PFSK-1 (cell line): ENCODE measurements around a stretch of chr6.

DNA sequence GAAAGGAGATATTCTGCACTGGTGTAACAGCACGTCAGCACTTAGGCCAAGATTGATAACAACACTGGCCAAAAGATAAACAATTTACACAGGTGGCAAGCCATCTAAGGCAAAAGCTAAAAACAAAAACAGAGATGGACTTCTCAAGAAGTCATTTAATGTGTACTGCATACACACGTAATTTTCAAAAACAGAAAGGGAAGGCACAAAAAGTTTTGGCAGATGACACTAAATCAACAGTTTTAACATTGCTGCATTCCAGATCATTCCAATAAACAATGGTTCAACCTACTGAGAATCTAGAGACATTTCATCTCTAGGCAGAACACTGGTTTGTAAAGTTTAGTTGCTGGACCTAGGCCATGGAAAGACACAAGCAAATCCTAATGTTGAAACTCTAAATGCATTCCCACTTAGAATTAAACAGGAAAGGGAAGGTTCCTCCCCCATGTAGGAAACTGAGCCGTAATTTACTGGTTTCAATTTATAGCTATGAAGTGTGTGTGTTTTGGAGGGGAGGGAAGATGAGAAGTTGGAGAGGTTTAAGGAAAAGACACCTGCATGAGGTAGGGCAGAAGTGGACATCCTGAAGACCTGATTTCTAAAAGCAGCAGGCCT lies 1.3 kb downstream of the GCLC start:
- RRBS: no CpG with 5 or more reads among the region's 3 CpGs

GRCh38 chr6:53616845-53617446 lies 48.6 kb downstream of the KLHL31 start:
- RRBS: no CpG with 5 or more reads among the region's 5 CpGs

- RRBS: no CpG with 5 or more reads among the region's 4 CpGs
These were observed 21.0 kb upstream of the KLHL31 start for GRCh38 chr6:53686548-53687041.

GRCh38 chr6:53735036-53735389 lies 59.8 kb upstream of the LRRC1 start:
- RRBS: no CpG with 5 or more reads among the region's 4 CpGs

- RRBS: no CpG with 5 or more reads among the region's 8 CpGs
These were observed 53.3 kb upstream of the LRRC1 start for GRCh38 chr6:53741443-53741942.

DNA sequence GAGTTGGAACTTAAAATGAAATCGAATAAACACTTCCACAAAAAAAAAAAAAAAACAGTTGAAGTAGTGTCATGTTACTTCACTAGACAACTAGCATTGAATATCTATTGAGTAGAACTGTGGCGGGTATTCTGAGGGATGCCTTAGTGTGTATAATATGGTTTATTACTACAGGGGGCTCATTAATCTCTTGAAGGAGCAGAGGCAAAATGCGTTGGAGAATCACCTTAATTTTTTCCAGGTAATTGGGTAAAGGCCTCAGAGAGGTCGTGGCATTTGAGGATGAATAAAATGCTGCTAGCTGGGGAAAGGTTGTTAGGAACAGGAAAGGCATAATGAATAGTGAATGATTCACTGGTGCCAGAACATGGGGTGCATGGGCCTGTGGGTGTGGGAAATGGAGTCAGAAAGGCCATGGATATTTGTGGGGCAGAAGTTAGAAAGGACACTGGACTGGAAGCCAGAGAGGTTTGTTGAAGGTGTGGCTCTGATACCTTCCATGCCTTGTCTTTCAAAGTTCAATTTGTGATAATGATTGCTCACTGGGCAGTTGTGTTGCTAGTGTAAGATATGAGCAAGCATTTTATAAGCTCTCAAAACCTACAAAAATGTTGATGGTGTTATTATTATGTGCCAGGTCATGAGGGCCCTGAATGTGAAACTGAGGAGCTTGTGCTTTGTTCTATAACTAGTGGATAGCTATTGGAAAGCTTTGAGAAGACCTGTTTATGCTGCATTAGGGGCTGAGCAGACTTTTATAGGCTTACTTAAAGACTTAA lies 32.7 kb downstream of the LRRC1 start:
- RRBS: no CpG with 5 or more reads among the region's 4 CpGs

DNA sequence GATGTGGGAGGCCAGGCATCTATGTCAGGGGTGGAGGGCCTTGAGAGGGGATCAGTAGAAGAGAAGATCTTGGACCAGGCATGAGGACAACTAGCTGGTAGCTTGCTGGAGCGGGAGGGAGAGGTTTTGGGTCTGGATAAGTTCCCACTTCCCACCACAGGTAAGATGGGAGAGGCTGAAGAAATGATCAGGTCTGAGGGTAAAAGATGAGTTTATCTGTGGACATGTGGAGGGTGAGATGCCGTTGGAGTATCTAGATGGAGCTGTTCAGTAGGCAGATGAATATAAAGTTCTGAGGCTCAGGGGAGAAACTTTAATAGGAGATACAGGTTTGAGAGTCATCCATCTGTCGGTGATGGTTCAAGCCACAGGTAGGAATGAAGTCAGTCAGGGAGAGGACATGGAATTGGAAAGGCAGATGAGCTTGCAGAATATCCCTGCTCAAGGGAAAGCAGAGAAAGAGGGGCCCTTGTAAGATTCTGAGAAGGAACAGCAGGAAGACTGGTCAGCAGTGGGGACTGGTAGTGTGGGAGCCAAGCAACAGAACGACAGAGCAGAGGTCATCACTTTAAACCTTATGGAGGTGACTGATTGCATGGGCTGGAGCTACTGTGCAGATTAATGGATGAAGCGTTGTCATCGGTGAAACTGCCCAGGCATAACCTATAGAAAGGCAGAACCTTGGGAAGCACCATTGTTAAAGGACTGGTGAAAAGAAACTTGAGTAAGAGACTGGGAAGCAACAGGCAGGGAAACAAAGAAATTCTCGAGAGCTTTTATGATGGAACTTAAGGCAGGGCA lies 62.2 kb downstream of the LRRC1 start:
- RRBS: no CpG with 5 or more reads among the region's 7 CpGs

DNA sequence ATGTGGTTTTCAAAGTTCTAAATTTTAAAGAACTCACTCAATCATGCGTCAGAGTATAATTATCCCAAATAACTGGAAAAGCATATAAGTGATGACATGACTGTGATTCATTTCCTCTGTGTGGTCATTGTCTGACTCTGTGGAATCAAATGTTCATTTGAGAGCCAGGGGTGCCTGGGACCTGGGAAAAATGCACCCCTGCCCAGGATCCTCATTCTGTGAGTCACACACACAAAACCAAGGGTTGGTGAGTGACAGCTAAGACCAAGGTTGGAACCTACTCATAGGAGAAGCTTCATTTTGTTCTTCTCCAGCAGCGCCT lies 127.0 kb upstream of the MLIP start:
- RRBS: no CpG with 5 or more reads among the region's 2 CpGs

DNA sequence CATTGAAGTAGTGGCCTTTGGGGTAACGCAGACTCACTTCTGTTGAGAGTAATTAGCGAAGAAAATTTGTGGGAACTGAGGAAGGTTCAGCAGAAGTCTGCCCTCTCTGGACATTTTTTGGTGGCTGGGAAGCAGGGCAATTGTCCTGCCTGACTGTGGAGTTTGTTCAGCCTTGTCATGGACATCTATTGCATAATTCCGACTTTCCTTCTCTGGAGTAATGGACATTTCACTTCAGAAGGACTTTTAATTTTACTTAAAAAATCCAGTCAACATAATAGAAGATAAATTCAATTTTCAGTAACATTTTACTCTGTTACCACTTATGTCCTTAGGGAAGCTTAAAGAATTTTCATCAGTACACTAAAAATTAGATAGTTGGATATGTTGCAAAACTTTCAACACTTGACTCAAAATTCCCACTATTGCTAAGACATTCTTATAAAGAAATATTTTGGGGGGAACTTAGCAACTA lies 100.8 kb upstream of the MLIP start:
- RRBS: no CpG with 5 or more reads among the region's 3 CpGs

DNA sequence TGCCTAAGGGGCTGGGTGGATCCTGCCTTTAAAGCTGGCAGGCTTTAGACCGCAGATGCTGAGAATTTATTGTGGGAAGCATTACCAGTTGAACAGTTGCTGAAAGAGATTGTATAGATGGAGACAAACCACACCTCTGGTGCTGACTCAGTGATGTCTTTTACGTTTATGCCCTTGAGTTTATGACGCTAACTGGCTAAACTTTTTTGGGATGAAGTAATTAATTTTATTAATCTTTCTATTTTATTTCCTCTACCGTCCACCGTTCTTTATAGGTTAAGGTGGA lies 1.7 kb downstream of the FAM83B start:
- RRBS: no CpG with 5 or more reads among the region's 5 CpGs

DNA sequence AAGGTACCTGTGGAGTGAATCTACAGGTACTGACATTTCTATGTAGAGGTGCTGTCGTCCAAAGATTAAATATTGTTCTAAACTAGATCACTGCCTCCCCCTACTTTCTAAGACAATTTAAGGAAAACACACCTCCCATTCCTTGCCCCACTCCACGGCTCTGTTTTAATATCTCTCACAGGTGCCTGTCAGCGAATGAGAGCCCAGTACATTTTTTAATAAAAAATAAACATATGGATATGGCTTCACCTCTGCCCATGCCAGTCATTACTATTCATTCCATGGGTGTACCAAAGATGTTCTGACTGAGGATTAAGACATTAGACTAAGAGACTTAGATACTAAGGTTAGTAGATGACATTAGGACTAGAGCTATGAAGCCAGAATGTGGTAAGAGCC lies 57.8 kb downstream of the FAM83B start:
- RRBS: no CpG with 5 or more reads among the region's 3 CpGs

- RRBS: 64% methylated on average over 5 of the region's 9 CpGs
These were observed 49.9 kb upstream of the GFRAL start for GRCh38 chr6:55277354-55277817.

DNA sequence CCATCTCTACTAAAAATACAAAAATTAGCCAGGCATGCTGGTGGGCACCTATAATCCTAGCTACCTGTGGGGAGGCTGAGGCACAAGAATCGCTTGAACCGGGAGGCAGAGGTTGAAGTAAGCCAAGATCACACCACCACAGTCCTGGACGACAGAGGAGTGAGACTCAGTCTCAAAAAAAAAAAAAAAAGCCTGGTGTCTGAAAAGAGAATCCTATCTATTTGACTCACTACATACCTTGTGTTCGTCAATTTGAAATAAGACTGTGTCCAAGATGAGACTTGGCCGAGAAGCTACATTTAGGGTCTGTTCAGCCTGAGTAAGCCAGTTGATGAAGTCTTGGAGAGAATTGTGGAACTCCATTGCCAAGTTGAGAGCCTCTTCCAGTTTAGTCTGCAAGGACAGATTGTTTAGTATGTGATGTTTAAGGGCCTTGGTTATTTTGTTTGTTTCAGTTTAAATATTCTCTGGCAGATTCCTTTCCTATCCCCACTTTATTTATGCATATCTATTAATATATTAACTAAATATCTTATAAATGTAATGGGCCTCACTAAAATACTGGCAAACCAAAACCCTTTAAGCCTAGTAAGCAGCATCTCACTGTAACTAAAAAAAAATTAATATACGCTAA lies 245.4 kb upstream of the COL21A1 start:
- RRBS: no CpG with 5 or more reads among the region's 6 CpGs

DNA sequence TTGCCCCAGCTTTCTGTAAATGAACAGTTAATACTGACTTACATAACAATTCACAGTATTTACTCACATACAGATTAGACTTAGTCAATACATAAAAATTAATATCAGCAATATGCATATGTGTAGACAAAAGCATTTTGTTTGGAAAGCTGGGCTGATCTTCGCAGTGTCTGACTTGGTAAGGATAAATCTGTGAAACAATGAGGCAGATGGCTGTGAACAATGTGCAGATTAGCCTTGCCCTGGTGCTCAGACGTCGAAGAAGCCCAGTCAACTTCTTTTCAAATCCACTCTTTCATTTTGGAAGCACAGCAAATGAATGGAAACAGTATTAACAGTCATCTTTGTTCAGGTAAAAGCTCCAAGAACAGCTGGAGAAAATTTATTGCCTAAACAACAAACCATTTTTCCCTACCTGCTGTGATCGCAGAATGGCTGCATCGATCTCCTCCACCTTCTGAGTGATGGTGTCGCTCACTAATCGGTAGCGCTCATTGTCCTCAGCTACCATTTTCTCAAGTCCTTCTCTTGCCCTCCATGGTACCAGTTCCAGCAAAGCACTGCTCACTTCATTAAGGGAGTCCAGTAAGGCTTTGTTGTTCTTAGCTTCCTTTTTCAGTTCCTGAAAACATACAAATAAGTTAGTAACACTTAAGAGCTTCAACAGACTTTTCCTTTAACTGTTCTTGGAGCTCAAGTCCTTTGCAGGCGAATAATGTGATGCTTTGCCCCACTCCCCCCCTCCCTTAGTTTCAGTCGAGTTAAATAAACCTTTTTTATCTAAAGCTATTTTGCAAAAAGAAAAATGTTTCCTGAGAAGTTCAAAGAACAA lies 278.8 kb upstream of the COL21A1 start:
- RRBS: no CpG with 5 or more reads among the region's 10 CpGs

- RRBS: no CpG with 5 or more reads among the region's 10 CpGs
These were observed 335.9 kb downstream of the DST start for GRCh38 chr6:56618306-56619467.

DNA sequence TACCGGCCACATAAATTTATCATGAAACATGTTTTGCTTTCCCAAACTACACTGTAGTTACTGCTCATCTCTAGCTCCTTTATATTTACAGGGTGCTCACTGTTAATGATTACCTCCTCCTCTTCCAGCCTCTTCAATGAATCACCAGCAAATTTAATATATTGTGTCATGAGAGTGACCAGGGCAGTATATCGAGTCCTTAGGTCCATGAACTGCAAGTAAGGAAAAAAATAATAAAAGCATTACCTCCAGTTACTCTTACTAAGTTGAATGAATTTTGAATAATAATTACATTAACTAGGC lies 330.3 kb downstream of the DST start:
- RRBS: no CpG with 5 or more reads among the region's 2 CpGs

DNA sequence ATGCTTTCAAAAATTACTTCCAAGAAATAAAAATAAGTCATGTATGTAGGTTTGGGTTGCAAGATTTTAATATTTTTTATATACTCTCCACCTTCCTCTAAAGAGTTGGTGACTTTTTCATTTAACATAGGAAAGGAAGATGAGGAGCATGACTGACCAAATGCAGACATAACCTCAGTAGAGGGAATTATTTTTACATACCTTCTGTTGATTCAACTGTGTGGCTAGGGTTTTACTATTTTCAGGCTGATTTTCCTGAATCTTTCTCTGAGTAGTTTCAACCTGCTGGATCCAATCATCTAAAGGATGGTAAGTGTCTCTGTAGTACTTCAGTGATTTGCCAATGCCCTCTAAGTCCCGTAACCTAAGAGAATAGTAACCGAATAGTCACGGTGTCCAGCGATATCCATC lies 326.8 kb downstream of the DST start:
- RRBS: no CpG with 5 or more reads among the region's 4 CpGs

DNA sequence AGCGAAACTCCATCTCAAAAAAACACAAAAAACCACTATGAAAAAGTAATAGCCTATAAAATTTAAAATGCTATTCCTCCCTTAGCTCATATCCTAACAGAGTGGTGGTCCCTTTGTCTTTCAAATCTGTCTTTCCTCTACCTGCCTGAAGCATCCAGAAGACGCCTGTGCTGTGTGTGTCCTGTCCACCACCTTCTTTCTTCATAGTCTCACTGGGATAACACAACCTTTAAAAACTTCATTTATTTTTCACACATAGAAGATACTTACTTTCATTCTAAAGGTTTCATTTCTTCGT lies 301.0 kb downstream of the DST start:
- RRBS: no CpG with 5 or more reads among the region's 3 CpGs

DNA sequence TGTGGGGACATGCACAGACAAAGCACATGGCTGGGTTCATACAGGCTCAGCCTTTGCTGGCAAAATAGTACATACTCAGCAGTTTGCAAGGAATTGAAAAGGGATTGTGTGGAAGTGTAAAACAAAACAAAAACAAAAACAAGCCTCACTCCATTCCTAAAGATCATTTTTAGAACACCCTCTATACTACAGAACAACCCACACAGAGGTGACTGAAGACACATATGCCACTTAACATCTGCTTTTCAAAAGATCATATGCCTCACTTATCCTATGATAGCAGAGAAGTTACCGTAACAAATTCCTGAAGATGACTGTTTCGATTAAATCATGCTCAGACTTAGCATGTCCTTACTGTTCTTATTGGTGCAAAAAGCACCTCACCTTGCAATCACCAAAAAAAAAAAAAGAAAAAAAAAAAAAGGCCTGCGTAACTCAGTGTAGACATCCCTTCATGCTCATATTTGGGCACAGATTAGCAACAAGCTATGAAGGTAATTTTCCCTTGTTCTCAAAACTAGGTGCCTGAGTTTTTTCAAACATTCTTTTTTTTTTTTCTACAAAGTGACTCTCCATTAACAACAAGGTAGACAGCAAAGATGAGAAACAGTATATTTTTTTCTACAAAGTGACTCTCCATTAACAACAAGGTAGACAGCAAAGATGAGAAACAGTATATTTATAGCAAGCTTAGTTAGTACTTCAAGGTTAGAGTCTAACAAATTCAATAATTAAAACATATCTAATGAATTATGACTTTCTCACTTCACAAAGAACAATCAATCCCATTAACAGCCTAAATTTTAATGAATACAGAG lies 294.2 kb downstream of the DST start:
- RRBS: no CpG with 5 or more reads among the region's 3 CpGs

DNA sequence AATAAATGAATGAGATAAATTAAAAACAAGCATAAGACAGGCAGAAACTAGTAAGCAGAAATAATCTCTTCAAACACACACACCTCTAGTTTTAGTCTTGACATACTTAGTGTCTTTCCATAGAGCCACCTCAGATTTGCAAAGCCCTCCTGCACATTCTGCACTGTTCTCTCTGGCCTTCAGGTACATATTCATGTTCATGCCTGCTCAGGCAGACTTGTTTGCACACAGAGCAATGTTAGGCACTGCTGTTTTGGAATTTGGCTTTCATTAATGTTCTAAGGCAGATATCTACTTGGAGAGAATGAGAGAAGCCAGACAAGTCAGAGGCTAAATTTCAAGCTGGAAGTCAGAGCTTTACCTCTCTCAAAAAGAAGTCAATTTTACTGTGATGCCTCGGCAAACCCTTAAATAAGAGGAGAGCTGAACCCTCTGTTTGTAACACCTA lies 290.6 kb downstream of the DST start:
- RRBS: no CpG with 5 or more reads among the region's 1 CpG